ENCODE measurements around a stretch of chr20.

DNA sequence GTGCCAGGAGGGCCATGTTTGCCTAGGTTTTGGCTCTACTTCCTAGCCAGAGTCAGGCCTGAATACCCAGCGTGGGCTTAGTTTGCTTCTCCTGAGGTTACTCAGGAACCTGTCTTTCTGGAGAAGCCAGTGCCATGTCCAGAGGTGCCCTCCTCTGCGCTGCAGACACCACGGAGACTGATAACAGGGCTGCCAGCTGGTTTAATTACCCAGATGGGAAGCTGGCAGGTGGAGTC is 29.0 kb upstream of the ZNFX1 start:
- RRBS: no CpG with 5 or more reads among the region's 3 CpGs
CAGE:
- cytosol, long polyA plus RNA: no peak
- long polyA plus RNA: no peak
- nucleus, long polyA plus RNA: no peak

DNA sequence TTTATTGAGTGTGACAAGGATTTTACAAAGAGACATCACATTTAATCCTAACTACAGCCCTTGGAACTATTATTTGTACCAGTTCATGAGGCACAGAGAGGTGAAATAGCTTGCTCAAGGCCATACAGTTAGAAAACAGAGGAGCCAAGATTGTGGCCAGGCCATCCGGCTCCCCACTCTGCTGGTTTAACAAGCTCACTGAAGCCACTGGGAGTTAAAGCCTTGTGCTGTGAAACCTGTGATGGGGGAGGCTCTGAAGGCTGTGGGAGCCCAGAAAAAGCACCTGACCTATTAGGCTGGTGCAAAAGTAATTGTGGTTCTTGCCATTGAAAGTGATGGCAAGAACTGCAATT is 74.9 kb upstream of the ZNFX1 start:
- RRBS: no CpG with 5 or more reads among the region's 1 CpG
CAGE:
- cytosol, long polyA plus RNA: no peak
- long polyA plus RNA: no peak
- nucleus, long polyA plus RNA: no peak

DNA sequence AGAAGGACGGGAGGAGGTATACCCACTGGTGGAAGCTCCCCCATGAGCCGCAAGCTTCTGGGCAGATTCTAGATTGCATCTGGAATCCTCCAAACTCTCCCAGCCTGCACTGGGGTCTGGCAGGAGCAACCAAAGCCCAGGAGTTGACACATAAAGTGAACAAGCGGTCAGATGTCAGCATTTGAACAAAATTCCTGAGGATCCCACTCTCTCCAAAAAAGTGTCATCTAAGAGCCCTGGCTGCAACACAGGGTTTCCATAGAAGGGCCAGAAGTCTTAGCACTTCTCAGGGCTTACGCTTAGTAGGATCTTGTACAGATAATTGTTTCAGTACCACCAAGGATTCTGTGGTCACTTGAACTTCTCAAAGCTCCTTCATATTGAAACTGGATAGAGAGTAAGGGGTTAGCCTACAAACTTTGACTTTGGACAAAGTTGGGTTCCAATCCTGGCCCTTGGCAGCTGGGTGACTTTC is 88.1 kb downstream of the KCNB1 start:
- RRBS: no CpG with 5 or more reads among the region's 4 CpGs
CAGE:
- cytosol, long polyA plus RNA: no peak
- long polyA plus RNA: no peak
- nucleus, long polyA plus RNA: no peak

DNA sequence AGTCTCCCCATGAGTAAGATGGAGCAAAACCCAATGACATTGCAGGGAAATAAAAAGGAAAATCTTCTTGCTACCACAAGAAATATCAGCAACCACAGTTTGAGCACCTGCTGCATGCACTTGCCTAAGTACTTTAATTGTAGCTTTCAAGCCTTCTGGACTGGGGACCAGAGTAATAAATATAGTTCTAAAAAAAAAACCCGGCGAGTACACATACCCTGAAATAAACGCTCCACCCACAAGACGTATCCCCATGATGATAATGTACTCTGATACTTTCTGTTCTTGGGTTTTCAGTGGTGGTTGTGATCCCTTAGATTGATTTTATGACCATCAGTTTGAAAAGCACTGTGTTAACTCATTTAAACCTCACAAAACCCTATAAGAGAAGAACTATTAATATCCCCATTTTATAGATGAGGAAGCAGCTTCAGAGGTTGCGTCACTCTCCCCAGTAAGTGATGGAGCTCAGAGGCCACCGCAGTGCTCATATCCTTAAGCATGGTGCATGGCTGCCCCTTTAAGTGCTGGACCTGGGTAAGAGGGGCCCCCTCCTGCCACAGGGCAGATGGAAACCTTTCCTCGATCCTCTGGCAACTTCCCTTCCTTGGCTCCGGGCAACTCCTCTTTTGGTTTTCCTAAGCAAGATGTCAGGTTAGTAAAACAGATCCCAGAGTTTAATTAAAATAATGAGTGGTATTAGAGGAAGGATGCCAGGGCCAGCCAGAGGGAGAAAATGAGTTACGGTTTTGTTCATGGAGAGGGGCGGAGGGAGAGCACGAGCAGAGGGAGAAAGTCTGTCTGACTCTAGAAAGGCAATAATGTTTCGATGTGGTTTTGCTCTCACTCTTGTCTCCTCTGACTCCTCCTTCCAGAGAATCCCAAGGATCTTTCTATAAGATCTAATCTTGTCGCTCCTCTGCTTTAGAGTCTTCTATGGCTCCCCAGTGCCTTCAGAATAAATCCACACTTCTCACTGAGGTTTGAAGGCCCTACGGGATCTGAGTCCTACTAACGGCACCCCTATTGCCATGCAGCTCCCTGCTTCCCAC is 67.2 kb downstream of the KCNB1 start:
- RRBS: no CpG with 5 or more reads among the region's 15 CpGs
CAGE:
- cytosol, long polyA plus RNA: no peak
- long polyA plus RNA: no peak
- nucleus, long polyA plus RNA: no peak

DNA sequence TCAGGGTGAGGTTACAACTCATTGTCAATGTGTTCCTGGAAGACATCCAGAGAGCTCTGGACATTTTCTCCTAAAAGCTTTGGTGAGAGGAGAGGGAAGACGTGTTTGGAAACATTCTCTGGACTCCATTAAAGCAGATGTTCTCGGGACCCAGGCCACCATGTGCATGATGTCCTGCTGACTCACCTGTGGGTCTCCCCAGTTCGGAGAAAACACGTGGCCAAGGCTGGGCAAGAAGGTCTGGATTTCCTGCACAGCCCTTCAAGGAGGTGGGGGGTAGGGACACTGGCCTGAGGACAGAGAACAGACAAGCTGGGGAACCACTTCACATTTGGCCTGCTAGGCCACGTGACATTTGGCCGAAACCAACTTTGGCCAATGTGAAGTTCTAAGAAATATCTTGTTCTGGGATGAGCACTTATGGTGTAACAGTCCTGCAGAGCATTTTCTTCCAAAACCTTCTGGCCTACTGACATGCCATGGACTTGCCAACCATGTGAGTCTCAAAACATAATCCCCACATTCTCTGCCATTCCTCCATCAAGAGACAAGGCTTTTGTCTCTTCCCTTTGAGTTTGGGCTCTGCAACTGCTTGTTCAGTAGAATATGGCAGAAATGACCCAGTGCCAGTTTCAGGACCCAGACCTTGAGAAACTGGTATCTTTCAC is 61.4 kb downstream of the KCNB1 start:
- RRBS: no CpG with 5 or more reads among the region's 6 CpGs
CAGE:
- cytosol, long polyA plus RNA: no peak
- long polyA plus RNA: no peak
- nucleus, long polyA plus RNA: no peak

DNA sequence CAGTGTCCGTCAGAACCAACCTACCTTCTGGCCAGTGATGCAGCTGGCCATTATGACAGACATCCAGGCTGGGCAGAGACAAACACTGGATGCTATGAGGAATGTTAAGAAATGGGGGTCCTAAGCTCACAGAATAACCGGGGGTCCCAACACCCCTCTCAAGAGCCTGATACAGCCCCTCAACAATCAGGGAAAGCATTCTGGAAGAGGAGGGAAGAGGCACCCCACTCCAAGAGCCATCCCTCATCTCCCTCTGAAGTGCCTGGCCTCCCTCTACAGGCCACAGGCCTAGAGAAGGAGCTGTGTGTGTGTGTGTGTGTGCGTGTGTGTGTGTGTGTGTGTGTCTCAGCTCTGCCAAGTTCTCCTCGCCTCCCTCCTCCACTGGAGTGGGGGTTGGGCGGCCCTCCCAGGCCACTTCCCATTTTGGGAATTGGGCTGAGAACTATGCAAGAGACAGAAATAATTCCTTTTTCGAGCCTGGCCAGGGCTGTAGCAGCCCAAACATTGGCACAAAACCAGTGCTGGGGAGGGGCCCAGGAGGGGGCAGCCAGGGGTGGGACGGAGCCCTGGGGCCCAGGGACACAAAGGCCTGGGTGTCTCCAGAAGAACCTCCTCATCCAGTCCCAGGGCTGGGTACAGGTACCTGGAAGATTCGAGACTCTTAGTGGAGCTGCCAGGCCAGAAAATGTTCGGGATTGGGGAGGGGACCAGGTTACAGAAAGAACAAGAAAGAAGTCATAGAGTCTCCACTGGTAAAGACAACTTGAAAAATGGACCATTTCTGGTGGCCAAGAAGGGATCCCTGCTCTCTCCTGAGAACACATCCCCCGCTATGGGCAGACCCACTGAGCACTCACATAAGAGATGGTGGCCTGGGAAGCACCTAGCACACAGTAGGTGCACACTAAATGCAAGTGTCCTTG is 35.6 kb downstream of the KCNB1 start:
- RRBS: no CpG with 5 or more reads among the region's 10 CpGs
CAGE:
- cytosol, long polyA plus RNA: no peak
- long polyA plus RNA: no peak
- nucleus, long polyA plus RNA: no peak

GRCh38 chr20:49579844-49580581 is 12.1 kb upstream of the PTGIS start:
- RRBS: no CpG with 5 or more reads among the region's 14 CpGs
CAGE:
- cytosol, long polyA plus RNA: no peak
- long polyA plus RNA: no peak
- nucleus, long polyA plus RNA: no peak

DNA sequence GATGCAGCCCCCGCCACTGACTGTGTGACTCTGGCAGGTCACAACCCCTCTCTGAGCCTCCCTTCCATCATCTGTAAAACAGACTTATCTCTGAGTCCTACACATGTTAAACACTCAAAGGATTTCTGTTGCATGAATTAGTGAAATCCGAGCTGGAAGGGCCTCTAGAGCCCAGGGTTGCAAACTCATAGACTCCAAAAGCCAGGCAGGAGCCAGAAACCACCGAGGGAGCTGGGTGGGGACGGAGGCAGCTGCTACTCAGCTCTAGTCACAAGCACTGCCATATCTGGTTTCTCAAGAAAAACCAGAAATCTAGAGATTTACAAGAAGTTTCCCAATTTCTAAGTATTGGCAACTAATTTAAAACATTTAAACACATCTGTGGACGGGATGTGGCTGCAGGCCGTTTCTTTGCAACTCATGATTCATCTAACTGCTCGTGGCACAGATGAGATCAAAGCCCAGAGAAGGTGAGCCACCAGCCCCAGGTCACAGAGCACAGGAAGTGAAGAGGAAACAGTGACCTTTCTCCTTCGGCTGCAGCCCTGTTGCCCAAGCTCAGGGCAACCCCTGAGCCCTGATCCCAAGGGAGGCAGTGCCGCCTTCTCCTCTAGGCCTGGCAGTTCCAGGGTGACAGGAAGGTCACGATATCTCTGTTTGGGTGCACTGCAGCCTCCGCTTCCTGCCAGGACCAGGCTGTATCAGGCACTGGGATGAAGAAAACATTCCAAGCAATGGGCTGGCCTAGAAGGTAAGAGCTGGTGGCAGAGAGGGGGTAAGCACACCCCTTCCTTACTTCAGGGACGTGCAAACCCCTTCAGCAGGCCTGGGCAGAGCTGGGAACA is 26.4 kb upstream of the PTGIS start:
- RRBS: no CpG with 5 or more reads among the region's 12 CpGs
CAGE:
- cytosol, long polyA plus RNA: no peak
- long polyA plus RNA: no peak
- nucleus, long polyA plus RNA: no peak

GRCh38 chr20:49620300-49620781 is 52.4 kb upstream of the PTGIS start:
- RRBS: no CpG with 5 or more reads among the region's 5 CpGs
CAGE:
- cytosol, long polyA plus RNA: no peak
- long polyA plus RNA: no peak
- nucleus, long polyA plus RNA: no peak

DNA sequence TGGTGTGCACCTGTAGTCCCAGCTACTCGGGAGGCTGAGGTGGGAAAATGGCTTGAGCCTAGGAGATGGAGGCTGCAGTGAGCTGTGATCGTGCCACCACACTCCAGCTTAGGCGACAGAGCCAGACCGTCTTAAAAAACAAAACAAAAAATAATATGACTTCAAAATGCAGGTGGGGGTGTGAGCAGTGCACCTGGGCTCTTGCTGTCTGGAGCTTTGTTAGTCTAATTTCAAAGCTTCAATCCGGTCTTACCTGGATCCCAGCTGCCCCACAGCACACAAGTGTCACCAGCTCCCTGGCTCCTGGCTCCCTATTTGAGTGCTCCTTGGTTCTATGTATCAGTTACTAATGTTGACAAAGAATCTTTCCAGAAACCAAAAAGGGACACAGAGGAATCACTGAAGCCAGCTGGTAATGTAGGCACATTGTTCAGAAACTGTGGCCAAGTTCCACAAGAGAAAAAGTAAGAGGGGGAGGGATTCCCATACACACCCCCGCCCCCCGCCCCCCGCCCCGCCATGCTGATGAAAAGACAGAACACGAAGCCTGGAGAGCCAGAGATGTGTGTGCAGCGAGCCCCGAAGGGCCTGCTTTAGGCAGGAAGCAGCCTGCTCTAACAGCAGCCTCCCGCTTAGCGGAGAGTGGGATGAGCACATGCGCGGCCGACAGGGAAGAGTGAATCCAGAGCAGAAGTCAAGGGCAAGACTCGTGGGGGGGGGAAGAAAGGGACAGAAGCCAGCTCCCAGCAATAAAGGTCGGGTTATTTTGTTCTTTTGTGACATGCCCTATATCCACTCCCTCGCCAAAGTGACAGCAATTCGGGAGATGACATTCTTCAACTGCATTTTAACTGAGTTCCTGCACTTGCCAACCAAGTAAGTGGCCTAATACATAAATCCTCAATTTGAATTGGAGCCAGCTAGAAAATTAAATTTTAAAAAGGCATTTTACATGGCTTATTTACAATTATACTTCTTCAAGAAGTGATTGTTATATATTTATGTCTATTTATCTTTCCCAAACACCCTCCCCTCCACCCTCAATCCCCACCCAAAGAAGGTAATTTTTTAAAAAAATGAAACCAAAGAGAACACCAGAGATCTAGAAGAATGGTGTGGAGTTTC is 67.2 kb upstream of the PTGIS start:
- RRBS: no CpG with 5 or more reads among the region's 21 CpGs
CAGE:
- cytosol, long polyA plus RNA: no peak
- long polyA plus RNA: no peak
- nucleus, long polyA plus RNA: no peak

DNA sequence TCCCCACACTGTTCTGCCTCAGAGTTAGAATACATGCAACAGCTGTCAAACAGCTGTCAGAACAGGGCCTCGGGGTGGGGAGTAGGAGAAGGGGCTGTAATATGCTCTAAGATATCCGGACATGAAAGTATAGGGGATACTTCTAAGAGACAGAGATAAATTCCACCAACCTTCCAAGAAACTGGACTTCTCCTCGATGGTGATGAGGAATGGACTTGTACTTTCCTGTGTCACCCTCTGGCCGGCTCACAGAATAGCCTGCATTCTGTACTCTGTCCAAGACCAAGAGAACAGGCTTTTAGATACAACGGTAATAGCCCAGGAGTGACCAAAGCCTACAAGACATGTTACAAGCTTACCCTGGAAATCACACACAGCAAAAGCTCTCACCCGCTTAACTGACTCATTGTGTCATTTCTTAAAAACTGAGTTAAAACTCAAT is 69.3 kb upstream of the PTGIS start:
- RRBS: no CpG with 5 or more reads among the region's 6 CpGs
CAGE:
- cytosol, long polyA plus RNA: no peak
- long polyA plus RNA: no peak
- nucleus, long polyA plus RNA: no peak

- RRBS: no CpG with 5 or more reads among the region's 8 CpGs
CAGE:
- cytosol, long polyA plus RNA: no peak
- long polyA plus RNA: no peak
- nucleus, long polyA plus RNA: no peak
These were observed 71.5 kb downstream of the B4GALT5 start for GRCh38 chr20:49641887-49642878.

GRCh38 chr20:49690808-49691695 is 22.6 kb downstream of the B4GALT5 start:
- RRBS: no CpG with 5 or more reads among the region's 10 CpGs
CAGE:
- cytosol, long polyA plus RNA: no peak
- long polyA plus RNA: no peak
- nucleus, long polyA plus RNA: no peak

GRCh38 chr20:49701277-49701791 is 12.3 kb downstream of the B4GALT5 start:
- RRBS: no CpG with 5 or more reads among the region's 5 CpGs
CAGE:
- cytosol, long polyA plus RNA: no peak
- long polyA plus RNA: no peak
- nucleus, long polyA plus RNA: no peak

- RRBS: no CpG with 5 or more reads among the region's 8 CpGs
CAGE:
- cytosol, long polyA plus RNA: no peak
- long polyA plus RNA: no peak
- nucleus, long polyA plus RNA: no peak
These were observed 38.5 kb downstream of the SLC9A8 start for GRCh38 chr20:49851017-49851702.

DNA sequence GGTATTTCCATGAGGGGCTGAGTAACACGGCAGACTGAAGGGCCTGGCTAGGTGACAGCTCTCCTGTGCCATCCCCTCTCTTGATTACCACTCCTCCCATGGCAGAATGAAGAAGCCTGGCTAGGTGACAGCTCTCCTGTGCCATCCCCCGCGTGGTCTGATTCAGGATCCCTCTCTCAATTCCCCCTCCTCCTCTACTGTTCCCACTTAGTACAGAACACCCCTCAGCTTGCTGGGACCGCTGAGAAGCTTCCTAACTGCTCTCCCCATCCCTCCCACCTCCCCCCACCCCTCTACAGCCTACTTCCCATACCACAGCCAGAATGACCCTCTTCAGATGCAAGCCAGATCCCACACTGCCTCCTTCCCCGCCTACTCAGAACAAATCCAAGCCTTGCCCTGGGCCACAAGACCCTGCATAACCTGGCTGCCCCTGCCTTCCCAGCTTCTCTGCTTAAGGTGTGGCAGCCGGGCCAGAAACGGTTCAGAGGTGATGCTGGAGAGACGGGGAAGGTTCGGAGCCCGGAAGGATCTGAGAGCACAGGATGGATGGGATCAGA is 7.7 kb downstream of the SPATA2 start:
- RRBS: 92% methylated on average over 5 of the region's 10 CpGs
CAGE:
- cytosol, long polyA plus RNA: no peak
- long polyA plus RNA: no peak
- nucleus, long polyA plus RNA: no peak

DNA sequence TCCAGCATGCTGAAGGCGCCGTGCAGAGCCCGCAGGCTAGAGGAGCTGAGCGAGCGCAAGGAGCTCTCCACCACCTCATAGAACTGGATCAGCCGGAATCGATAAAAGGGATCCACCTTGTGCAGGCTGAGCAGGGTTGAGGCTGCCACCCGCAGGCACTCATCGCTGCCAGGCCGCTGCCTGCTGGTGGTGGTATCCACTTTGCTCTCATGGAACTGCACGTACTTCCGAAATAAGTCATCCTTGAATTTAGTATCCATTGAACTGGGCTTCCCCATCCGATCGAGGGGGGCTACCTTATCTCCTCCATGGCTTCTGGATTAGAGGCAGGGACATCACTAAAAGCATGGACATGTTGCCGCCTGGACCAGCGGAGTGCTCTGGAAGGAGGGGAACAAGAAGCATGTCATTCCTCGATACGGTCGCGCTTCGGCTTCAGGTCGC is 7.1 kb downstream of the SPATA2 start:
- RRBS: no CpG with 5 or more reads among the region's 22 CpGs
CAGE:
- cytosol, long polyA plus RNA: no peak
- long polyA plus RNA: no peak
- nucleus, long polyA plus RNA: no peak

DNA sequence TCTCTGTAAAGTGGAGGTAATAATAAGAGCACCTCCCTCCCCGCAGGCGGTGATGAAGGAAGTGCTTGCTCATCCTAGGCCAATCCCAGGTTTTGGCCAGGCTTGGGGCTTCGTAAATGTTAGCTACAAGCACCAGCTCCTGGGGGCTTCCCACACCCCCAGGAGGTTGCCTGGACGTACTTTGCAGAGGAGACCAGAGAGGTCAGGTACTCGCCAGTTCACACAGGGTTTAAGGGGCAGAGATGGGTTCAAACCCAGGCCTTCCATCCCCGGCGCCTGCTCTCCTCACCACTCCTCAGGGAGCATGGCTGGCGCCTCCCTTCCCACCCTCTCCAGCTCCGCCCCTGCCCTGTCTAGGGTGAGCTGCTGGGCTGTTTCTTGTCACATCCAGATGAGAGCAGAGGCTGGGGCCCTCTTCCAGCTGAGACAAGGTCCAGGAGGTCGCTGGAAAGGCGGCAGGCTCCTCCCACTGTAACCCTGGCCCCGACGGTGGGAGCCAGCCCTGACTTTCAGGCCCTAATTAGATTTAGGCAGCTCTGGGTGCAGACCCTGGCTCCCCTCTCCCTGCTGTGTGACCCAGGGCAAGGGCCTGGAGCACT is 33.1 kb downstream of the SNAI1 start:
- RRBS: no CpG with 5 or more reads among the region's 13 CpGs
CAGE:
- cytosol, long polyA plus RNA: no peak
- long polyA plus RNA: no peak
- nucleus, long polyA plus RNA: no peak

- RRBS: no CpG with 5 or more reads among the region's 8 CpGs
CAGE:
- cytosol, long polyA plus RNA: no peak
- long polyA plus RNA: no peak
- nucleus, long polyA plus RNA: no peak
These were observed 62.1 kb downstream of the UBE2V1 start for GRCh38 chr20:50050750-50051257.

DNA sequence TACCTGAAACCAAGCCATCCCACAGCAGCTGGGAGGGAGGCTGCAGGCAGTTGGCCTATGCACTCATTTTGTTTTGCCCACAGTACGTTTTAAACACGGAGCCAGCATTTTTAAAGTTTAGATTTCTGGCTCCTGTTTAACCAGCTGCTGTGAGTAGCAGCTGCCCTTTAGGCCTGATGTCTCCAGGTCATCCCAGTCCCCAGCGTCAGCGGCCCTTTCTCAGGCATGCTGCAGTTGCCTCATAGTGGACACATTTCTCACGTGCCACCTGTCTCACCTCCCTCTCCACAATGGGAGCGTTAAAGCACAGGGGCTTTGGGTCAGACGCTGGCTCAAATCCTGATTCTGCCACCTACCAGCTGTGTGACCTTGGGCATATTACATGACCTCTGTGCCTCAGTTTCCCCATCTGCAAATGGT is 8.1 kb upstream of the UBE2V1 start:
- RRBS: no CpG with 5 or more reads among the region's 7 CpGs
CAGE:
- cytosol, long polyA plus RNA: no peak
- long polyA plus RNA: no peak
- nucleus, long polyA plus RNA: no peak